SJSA1 (cell line): ENCODE measurements around the genes BBS4 and HCN4.

- RAMPAGE, long total RNA, result no peak
These were observed 323.4 kb upstream of the TLE3 start for GRCh38 chr15:70421029-70421533.

DNA sequence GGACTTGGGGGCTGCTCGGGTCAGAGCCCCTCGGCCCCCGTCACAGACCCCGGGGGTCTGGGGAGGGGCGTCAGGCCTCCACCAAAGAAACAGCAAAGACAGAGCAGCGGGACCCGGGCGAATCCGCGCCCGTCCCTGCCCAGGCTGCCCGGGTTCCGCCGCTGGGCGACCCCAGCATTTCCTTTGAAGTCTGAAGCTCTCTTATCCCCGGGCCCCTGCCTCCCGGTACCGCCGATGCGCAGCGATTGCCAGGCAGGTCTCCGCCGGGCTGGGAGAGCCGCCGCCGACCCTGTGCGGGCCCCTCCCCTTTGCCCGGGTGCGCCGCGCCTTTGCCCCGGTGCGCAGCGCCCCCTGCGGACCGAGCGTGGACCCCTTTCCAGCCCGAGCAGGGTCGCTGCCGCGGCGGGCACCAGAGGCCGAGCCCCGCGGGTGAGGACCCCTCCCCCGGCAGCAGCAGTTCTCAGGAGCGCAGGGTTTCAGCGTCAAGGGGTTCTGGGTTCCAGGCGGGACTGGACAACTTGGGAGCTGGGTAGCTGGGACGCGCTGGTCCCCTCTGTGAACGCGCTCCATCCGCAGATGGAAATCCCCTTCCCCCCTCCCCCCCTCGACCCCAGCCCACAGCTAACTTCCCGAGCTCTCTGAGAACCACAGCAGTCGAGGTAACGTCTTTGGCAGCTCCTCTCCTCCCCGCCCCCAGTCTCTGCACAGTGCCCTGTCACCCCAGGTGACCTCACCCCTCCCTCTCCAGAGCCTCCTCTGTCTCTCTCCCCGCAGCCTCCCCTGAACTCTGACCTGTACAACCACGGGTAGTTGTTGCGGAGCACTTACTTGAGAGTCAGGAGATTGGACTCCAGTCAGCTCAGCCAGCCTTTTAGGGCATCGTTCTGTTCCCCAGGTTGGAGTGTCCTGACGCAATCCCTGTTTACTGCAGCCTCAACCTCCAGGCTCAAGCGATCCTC is 178.0 kb downstream of the UACA start:
- RAMPAGE, long total RNA, result no peak

- RAMPAGE, long total RNA, result no peak
These were observed 23.4 kb downstream of the UACA start for GRCh38 chr15:70740009-70740390.

DNA sequence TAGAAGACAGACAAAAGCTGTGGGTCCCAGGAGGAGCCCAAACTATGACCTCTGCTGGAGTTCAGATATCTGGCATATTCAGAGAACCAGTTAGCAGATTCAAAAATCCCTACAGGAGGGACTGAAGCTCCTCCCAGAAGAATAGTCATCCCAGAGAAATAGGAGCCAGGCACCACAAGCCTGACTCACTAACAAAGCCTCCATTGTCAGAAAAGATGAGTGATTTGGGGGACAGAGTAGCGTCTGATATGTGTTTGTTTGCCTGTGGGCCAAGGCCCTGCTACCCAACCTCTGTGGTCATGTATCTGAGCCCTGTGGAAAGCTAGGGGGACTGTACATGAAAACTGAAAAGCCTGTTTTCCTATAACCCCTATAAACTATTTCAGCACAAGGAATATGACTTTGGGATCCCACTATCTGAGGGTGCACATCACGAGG is 9.5 kb upstream of the LARP6 start:
- RAMPAGE, long total RNA, result no peak

DNA sequence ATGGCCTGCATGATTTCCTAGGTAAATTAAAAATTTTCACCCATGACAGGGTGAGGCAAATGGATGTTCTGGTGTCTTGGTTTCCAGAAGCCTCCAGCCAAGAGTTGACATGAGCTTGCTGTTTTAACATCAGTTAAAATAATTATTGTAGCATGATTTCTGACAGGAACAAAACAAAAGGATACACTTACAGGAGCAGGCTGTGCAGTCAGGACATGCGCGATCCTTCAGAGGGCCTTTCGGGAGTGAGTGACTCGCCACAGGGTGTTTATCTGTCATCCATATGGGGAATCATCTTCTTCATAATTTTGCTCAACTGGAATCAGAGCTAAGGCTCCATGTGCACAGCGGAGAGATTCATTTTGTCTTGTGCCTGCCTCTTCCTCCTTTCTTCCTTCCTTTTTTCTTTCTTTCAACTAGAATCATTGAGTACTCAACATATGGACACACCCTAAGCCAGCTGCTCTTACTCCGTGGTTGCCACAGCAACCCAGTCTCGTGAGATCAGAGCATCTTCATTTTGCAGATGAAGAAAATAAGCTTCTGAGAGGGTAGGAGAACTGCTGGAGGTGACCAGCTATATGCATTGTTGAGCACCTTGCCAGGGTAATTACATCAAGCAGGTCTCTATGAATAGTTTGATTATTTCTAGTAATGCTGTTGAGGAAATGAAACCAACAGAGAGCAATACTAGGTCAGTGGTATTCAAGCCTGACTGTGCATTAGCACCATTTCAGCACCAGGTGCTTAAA is 73.5 kb downstream of the THSD4 start:
- RAMPAGE, long total RNA, result no peak

GRCh38 chr15:71337087-71337944 is 222.0 kb downstream of the THSD4 start:
- RAMPAGE, long total RNA, result no peak

DNA sequence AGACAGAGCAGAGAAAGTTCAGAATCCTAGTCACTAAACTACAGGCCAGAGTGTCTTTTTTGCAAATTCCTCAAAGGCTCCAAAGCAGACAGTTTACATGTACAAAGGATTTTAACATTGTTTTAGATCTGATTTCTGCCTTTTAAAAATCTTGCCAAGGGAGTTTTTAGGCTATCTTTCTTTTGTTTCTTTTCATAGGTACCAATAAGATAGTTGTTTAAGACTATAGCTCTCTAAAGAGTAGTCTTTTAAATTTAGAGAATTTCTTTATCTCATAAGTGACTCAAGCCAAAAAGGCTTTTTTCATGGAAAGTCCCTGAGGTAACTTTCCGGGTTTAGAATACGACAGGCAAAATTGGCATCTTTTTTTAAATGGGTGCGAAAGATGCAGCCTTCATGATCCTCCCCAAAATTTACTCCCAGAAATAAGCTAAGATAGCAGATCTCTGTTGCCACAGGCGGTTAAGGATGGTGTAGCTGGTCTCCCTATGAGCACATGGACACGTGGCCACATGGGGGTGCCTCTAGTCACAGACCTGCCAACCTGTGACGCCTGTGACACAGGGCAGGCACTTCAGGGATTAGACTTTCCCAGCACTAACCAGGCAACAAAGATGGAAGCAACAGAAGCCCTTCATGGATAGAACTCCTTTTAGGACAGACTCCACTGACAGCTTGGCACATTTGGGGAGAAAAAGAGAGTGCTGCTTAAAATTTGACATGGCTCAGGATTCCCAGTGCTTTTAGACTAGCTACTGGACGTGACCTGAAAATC is 320.1 kb downstream of the THSD4 start:
- RAMPAGE, long total RNA, result no peak

DNA sequence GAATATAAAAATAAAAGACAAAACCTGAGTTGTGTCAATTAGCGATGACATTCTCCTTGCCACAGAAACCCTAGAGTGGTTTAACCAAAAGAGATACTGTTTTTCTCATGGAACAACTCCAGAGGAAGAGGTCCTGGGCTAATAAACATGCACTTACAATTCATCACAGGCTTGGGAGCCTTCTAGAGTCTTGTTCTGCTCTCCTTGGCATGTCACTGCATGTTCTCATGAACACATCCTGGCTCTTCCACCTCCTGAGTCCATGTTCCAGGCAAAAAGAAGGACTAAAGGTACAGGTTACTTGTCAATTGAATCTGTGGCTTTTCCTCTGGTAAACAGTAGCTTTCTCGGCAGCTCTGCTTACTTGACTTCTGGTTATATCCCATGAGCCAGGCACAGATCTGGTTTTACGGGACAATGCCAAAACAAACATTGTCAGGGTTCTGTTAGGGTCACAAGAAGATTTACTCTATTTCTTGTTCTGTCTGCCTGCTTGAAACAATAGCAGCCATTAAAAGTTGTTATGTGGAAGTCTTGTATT is 332.5 kb downstream of the THSD4 start:
- RAMPAGE, long total RNA, result no peak

- RAMPAGE, long total RNA, result no peak
These were observed 149.9 kb upstream of the NR2E3 start for GRCh38 chr15:71660345-71660943.

GRCh38 chr15:71899591-71900095 is 89.3 kb downstream of the NR2E3 start:
- RAMPAGE, long total RNA, result no peak

DNA sequence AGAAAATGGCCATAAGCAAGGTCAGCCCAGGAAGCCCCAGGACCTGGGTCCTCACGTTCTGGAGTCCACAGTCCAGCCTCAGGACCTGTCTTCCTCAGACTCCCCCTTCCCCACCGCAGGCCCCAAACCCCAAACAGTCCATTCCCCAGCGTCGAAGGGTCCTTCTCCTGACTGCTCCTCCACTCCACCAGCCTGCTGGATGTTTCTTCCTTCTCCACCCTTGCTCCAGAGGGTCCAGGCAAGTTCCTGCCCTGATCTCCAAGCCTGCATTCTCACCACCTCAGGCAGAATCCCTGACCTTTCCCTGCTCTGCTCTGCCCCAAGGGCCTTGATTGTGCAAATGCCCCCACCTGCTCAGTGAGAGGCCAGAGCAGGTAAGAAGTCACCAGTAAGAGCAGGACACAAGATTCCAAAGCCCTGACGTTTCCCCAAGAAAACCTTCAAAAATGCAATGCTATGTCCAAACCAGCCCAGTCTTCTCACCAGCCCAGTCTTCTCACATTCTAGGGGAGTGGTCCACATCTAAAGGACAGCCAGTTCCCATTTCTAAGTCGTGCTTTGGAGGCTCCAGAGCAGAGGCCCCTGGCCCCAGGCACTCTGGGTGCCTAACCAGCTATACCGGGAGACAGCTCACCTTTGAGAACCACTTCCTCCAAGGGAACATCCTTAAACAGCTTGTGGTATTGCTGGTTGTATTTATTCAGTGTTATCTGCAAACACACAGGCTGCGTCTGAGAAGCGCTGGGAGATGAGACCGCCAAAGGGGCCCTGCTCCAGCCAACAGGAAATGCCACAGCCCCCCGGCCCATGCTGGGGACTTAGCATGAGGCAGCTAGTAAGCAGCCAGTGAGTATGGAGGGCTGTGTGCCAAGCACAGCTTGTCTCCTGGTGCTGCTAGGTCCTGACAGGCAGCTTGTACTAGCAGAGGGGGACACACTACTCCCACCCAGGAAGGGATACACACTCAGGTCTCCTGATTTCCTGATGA is 29.4 kb downstream of the GRAMD2A start:
- RAMPAGE, long total RNA, result no peak

DNA sequence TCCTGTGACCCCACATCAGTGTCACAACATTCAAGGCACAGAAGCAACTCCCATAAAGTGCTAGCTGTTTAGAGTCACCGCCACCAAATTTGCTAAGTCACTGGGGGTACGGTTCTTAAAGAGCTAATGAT is 3.2 kb downstream of the PKM start:
- RAMPAGE, long total RNA, result no peak

- RAMPAGE, long total RNA, result no peak
These were observed 1.7 kb downstream of the PKM start for GRCh38 chr15:72229312-72229648.

DNA sequence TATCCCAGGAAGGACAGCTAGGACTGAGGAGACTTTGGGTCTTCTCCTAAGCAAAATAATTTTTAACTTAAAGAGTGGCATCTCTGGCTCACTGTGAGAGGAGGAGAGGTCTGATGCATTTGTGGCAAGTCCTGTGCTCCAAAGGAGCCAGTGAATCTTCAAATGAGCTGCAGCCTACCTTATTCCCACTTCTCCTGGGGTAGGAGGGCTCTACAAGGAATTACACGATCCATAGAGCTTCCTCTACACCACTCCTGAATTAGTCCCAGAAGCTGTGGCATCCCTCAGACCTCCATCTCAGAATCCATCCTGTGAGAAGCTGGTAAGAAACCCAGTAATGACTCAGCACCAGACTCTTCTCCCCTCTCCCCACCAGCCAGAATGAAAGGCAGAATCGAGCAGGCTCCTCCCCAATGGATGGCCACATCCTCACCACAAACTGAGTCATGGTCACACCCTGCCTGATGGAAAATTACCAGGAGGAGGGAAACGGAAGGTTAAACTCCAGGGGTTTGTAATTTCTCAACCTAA is 6.3 kb upstream of the PKM start:
- RAMPAGE, long total RNA, result no peak

GRCh38 chr15:72511462-72512043 is 37.4 kb downstream of the ARIH1 start:
- RAMPAGE, long total RNA, result no peak

GRCh38 chr15:72550769-72551541 is 76.8 kb downstream of the ARIH1 start:
- RAMPAGE, long total RNA, result no peak

DNA sequence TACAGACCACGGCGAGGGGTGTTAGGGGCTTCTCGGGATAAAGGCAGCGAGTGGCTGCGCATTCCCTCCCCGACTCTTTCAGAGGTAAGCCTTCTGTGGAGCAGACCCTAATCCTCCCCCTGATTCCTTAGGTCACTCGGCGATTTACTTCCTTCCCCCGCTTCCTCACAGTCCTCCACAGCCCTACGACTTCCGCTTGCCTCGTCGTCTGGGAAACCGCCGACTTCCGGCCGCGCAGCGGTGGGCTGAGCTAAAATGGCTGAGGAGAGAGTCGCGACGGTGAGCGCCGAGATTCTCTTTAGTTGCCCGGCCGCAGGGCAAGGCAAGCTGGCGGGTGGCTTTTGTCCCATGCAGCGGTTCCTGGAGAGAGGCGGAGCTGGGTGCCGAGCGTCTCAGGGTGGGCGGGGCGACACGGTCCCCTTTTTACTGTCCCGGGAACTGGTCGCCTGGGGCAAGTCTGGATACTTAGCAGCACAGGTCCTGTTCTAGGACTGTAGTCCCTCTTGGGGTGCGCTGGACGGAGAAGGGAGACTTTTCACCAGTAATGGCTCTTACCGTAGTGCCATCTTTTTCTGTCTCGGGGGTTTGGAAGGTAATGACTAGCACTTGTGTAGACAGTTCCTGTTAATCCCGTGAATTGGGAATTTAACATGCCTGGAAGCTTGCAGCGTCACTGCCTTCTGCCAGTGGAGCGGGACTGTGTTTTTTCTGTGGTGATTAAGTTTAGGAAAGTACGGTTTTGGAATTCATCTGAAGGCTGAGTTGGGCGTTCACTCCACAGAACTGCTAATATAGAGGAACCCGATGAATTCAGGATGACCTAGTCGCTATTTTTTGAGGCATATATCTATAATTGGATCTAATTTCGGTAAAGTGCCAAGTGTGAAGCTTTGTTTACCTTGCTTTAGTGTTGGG is at the start of gene BBS4:
BBS4 (plus strand) TSS at position 235 of the 915 bp plus-strand sequence.
- RAMPAGE, long total RNA, result start-site peak on the plus strand centred at position 233 of the sequence, 35 bp wide, 35 and 14 reads in 2 replicates

GRCh38 chr15:73368184-73369139 is at the start of gene HCN4:
HCN4 (minus strand) TSS chr15:73368958.
- RAMPAGE, long total RNA, result no peak

DNA sequence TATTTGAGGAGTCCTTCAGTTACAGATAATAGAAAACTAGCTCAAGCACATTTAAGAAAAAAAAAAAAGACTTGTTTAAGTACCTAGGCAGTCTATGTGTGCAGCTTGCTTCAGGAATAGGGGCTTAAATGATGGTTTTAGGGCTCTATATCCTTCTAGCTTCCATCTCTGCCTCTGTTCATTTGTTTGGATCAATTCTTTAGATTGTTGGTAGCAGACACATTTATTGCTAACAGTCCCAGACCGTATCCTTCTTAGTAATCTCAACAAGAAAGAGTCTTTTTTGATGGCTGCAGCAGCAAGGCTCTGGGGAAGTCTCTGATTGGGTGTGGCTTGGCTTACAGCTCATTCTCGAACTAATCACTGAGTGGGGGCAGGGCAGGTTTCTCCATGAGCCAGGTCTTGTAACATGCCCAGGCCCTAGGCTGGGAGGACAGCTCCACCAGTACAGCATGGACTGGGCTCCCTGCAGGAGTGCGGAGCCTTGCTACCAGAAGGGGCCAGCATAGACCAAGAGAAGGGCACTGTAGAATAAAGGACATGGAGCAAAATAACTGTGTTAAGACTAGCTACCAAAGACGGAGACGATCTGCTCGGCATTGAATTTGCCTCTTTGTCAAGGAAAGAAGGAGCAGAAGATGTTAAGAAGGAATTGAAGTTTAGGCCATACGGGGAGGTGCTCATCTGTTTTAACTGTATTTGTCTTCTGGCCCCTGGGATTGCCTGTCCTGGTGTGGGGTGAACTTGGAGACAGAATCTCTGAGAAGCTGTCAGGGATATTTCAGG is 7.2 kb downstream of the CD276 start:
- RAMPAGE, long total RNA, result no peak

DNA sequence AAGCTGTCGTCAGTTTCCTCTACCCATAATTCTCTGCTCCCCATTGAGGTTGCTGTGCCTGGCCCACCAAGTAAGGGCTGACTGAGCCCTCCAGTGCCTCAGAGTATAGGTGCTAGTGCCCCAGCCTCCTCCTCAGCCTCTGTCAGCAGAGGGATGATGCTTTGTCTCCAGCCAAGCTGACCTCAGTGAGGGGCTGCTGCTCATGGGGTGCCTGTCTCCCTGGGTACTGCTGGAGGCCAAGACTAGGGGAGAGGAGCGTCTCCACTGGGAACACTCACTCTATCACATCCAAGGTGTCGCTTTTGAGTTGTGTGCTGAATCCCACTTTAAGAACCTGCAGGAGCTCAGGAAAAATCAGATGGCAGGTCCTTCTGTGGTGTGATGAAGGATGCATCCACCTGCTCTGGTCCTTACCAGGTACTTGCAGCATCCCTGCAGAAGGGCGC is 3.0 kb downstream of the LOXL1 start:
- RAMPAGE, long total RNA, result no peak